Stomach (tissue), 7 donors: ENCODE measurements around a stretch of chr2.

- PRO-cap = unidirectional peak, minus-strand start at chr2:9112532
- RAMPAGE, long total RNA, 5 experiments = no peak in any of the 5 experiments
- RRBS = 21% methylated on average over 7 of the region's 23 CpGs
Observed at GRCh38 chr2:9112099-9112825, 94.3 kb upstream of the ASAP2 start.

DNA sequence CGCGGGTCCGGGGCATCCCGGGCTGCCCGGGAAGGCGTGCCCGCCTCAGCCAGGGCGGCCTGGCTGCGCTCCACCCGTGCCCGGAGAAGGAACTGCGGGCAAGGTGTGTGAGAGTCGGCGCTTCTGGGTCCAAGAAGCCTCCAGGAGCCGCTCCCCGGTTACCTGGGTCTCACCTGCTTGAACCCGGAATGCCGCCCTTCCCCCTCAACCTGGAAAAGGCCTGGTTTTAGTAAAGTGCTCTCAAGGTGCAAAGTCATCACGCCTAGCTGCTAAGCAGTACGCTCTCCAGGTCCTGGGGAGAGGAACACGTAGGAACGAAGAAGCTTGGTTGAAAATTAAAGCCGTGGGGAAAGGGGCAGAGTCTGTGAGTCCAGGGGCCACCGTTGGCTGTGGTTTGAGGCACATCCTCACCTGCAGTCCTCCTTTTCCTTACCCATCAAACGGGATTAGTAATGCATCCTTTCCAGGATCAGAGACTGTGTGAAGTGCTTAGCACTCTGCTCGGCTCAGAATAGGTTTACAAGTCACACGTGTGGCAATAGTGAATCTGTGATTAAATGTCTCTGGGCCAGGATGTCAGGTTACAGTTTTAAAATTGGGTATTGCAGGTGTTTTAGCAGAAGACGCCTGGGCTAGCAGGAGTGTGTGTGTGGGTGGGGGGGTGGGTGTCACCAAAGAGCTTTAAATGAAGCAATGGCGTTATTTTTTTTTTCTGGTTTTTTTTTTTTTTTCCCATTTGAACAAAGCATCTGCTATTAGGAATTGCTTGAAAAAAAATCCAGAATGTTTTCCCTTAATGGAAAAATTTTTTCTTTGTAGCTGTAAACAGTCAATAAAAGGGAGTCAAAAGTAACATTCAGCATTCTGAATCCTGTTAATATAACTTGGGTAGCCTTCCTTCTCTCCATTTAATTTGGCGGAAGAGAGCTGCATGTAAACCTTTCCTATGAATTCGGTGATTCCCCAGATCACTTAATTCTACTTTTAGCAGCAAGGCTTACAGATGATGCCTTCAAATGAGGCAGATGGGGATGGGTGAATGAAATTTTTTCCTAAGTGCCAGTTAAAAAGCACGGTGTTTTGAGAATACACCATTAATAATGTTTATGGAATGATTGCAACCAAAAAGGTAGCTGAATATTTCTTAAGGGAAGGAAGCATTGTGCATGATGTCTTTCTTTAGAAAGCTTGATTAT is 1.5 kb downstream of the ASAP2 start:
- PRO-cap = unidirectional peak, plus-strand start at position 91 of the sequence; unidirectional peak, minus-strand start at position 513 of the sequence
- RAMPAGE, long total RNA, 5 experiments = no peak in any of the 5 experiments
- RRBS = 2% methylated on average over 14 of the region's 32 CpGs

GRCh38 chr2:9238862-9239155 is 32.2 kb downstream of the ASAP2 start:
- PRO-cap = no peak
- RAMPAGE, long total RNA, 5 experiments = no peak in any of the 5 experiments
- RRBS = no CpG with 5 or more reads among the region's 6 CpGs

- PRO-cap = no peak
- RAMPAGE, long total RNA, 5 experiments = no peak in any of the 5 experiments
- RRBS = no CpG with 5 or more reads among the region's 8 CpGs
Observed at GRCh38 chr2:9258959-9259306, 52.3 kb downstream of the ASAP2 start.

GRCh38 chr2:9318751-9319736 is 104.3 kb downstream of the ITGB1BP1 start:
- PRO-cap = no peak
- RAMPAGE, long total RNA, 5 experiments = start-site peak on the plus strand in 3 of 5 experiments, at chr2:9319081-9319730 at its widest, 10 to 20 reads per replicate
- RRBS = no CpG with 5 or more reads among the region's 33 CpGs

DNA sequence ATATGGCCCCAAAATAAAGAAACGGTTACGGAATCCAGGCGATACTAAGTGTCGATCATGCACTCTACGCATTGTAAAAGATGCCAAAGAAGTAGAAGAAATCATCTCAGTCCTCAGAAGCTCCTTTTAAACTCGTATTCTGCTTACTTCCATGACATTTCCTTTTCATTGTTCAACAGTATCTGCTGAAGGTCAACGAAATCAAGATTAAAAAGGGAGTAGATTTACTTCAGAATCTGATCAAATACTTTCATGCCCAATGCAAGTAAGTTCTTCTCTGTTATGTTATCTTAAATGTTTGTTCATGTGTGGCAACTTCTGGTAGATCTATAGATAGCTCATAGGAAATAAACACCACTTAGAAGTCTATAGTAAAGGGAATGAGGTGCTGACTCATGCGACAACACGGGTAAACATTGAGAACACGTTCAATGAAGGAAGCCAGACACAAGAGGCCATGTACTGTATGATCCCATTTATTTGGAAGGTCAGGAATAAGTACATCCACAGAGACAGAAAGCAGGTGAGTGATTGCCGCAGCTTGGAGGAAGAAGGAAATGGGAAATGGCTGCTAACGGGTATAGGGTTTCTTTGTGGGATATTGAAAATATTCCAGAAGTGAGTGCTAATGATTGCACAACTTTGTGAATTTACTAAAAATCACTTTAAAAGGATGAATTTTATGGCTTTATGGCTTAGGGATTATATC is 95.5 kb downstream of the ITGB1BP1 start:
- PRO-cap = no peak
- RAMPAGE, long total RNA, 5 experiments = no peak in any of the 5 experiments
- RRBS = no CpG with 5 or more reads among the region's 12 CpGs

DNA sequence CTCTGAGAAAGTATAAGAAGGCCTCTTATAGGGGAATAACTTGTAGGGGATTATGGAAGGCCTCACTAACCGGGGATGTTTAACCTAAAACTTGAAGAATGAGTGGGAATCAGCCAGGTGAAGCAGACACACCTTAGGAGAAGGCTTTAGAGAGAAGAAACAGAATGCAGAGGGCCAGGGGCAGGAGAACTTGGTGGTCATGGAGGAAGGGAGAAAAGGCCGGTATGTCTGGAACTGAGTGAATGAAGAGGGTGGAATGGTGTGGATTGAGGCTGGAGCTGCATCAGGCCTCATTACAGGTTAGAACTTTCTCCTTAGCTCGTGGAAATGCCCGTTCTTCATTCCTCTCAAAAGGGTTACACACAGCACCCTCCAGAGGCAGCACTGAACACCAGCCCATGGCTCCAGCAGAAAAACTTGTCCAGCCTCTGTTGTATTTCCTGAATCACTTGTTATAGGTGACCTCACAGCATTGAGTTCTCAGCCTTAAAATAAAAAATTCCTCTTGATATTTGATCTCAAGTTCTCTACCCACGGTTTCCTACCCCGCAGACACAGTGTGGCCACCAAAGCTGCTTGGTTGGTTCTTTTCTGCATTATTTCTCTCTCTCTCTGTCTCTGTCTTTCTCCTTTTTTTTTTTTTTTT is 89.8 kb downstream of the ITGB1BP1 start:
- PRO-cap = no peak
- RAMPAGE, long total RNA, 5 experiments = no peak in any of the 5 experiments
- RRBS = no CpG with 5 or more reads among the region's 6 CpGs

DNA sequence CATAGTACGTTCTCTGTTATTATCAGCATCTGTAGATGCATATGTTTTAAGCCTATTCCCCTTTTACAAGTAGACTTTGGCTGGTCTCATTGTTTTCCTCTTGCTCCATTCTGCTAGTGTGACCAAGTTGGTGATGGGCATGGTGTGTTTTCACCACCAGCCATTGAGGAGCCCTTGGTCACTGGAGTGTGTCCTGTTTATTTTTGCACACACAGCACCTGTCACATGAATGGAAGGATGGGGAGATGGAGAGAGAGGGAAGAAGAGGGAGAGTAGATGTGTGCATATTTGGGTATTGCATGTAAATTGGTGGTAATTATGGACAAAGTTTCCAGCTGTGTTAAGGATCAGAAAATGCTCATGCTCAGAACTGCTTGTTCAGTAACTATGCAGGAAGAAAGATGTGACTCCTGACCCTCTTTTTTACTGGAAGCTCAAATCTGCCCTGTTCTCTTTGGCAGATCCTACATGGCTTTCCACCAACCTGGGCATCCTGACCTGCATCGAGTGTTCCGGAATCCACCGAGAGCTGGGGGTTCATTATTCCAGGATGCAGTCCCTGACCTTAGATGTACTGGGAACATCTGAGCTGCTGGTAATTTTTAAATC is 64.9 kb downstream of the ITGB1BP1 start:
- PRO-cap = no peak
- RAMPAGE, long total RNA, 5 experiments = start-site peak on the plus strand in 3 of 5 experiments, centred at positions 244 to 549 of the sequence, 20 to 45 reads per replicate
- RRBS = no CpG with 5 or more reads among the region's 4 CpGs

DNA sequence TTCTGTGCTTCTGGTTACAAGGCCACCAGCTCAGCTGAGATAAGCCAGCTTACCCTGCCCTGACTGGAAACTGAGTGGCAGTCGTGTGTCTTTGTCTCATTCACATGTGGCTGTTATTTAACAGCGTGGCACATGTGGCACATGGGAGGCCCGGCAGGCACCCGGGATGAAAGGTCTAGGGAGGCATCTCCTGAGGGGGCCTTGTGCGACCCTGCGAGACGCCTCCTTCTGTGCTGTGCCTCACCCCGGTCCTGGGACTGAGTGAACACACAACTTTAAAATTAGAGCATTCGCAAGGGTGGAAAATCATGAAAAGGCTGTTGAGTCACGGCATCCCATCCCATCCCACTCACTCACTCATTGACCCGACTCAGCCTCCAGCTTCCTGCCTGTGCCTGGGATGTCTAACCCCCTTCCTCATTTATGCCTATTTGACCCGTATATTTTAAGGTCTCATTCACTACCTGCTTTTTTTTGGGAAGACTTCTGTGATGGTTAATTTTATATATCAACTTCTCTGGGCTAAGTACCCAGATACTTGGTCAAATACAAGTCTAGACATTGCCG is 7.5 kb downstream of the ITGB1BP1 start:
- PRO-cap = no peak
- RAMPAGE, long total RNA, 5 experiments = no peak in any of the 5 experiments
- RRBS = 87% methylated on average over 4 of the region's 13 CpGs

DNA sequence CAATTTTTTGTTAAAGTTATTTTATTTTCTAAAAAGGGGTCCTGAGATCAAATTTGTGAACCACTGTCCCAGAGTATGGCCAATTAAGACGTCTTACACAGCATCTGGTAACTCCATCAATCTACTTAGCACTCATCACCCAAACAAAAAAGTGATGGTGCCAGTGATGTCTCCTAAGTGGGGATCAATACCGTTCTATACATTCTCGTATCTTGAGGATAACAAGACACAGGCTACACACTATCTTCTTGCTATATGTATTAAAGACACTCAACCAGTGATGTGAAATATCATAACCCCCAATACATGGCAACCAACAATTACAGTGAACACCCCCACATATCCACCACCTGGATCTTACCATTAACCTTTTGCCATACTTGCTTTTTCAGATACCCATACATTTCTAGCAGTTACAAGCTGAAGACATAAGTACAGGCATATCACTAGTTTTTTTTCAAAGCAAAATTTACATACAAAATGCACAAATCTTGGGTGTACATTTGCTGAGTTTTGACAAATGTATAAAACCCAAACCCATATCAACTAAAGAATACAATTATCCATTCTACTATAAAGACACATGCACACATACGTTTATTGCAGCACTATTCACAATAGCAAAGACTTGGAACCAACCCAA is 9.5 kb downstream of the YWHAQ start:
- PRO-cap = no peak
- RAMPAGE, long total RNA, 5 experiments = no peak in any of the 5 experiments
- RRBS = no CpG with 5 or more reads among the region's 4 CpGs

GRCh38 chr2:9667836-9668415 is 37.1 kb upstream of the YWHAQ start:
- PRO-cap = no peak
- RAMPAGE, long total RNA, 5 experiments = no peak in any of the 5 experiments
- RRBS = 87% methylated on average over 1 of the region's 11 CpGs

GRCh38 chr2:9738458-9738780 is 104.9 kb upstream of the TAF1B start:
- PRO-cap = no peak
- RAMPAGE, long total RNA, 5 experiments = no peak in any of the 5 experiments
- RRBS = no CpG with 5 or more reads among the region's 6 CpGs

DNA sequence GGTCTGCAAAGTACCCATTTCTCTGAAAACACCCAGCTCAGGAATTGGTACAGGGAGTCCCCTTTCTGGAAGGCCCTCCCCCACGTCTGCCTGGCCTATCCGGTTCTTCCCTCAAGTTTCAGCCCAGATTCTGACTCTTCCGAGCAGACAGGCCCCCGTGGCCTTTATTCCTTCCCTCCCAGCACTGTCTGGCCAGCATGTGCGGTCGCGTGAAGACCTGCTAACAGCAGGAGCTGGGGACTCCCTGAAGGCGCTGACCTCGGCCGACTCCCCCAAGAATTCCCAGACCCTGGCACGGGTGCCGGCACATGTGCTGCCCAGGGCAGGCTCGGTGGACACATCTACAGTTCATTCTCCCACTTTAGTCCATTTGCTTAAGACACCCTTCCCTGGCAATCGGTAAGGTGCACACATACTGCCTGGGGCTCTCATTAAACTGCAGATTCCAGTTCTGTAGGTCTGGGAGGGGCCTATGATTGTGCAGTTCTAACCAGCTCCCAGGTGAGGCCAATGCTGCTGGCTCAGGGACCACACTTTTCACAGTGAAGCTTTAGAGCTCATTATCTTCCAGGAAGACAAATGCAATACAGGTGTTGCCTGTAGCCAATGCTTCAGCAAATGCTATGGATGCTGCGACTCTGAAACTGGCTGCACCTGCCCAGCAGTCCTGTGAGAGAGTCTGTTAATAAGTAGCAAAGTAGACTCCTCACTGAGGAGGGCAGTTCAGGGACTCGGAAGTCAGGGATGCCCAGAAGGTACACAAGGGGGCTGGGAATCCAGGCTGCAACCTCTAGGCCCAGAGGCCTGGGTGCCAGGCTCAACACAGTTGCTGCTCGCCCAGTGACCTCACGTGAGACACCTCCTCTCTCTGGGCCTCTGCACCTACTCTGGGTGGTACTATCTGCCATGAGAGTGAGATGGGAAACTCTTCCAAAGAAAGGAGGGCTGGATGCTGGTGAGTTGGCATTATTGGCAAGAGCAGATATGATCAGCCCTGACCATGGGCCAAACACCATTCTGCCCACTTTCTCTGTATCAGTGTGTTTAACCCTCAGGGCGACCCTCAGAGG is 45.3 kb upstream of the TAF1B start:
- PRO-cap = no peak
- RAMPAGE, long total RNA, 5 experiments = no peak in any of the 5 experiments
- RRBS = no CpG with 5 or more reads among the region's 19 CpGs

DNA sequence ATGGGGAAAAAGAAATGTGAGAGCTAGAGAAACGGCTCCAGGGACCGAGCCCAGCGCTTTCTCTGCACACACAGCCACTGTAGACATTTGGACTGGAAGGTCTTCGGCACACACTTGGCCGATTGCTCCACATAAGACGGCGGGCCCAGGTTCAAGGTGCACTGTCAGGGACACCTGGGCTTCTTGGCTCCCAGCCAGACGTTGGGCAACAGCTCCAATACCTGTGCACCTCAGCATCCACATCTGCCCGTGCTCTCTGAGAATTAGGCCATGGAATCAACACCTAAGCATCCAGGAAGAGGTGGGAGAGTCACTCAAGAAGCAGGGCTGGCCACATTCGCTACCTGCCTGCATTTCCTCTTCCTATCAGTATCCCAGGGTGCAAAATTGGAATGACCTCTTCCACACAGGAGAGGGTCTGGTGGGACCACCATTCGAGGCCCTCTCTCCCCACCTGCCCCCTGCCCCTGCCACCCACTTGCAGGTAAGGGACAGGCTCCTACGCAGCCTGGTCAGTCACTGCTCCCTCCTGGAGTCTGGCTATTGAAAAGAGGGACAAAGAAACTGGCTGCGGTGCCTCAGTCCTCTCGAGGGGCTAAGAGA is 40.1 kb upstream of the TAF1B start:
- PRO-cap = no peak
- RAMPAGE, long total RNA, 5 experiments = no peak in any of the 5 experiments
- RRBS = no CpG with 5 or more reads among the region's 14 CpGs

GRCh38 chr2:9819933-9820533 is 23.2 kb upstream of the TAF1B start:
- PRO-cap = no peak
- RAMPAGE, long total RNA, 5 experiments = no peak in any of the 5 experiments
- RRBS = no CpG with 5 or more reads among the region's 18 CpGs

DNA sequence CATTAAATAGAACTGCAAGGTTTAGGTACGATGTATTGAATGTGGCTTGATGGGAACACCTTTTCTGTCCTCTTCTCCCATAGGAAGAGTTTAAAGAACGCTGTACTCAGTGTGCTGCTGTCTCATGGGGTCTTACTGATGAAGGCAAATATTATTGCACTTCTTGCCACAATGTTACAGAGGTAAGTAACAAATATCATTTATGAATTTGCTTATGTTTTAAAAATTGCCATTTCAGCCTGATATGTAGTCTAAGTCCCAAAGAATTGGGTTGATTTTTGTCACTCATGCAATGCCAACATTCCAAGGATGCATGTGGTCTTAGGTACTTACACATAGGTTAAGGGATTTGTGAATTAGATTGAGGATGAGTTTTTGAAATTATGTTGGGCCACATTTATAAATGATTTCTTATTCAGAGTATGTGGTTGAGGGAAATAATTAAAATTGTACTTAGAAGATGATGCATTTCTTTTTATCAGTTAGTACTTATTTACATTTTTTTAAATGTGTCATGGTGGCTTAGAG is 1.9 kb downstream of the TAF1B start:
- PRO-cap = no peak
- RAMPAGE, long total RNA, 5 experiments = no peak in any of the 5 experiments
- RRBS = no CpG with 5 or more reads among the region's 2 CpGs

DNA sequence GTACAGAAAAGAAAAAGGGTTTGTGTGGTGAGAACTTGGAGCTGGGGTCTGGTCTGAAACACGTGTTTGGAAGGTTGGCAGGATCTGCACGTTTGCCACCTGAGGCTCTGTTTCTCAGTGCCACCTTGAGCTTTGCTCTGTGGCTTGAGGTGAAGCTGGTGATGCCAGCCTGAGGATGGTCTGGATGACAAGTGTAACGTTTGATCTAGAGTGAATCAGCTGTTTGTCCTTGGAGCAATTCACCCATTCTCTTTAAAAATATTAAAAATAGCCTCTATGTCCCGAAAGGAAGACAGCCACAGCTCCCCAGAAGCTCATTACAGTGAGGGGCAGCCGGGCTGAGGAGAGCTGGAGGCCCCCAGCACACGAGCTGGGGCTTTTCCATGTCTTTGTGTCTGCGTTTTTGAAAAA is 45.4 kb upstream of the KLF11 start:
- PRO-cap = no peak
- RAMPAGE, long total RNA, 5 experiments = no peak in any of the 5 experiments
- RRBS = no CpG with 5 or more reads among the region's 7 CpGs

DNA sequence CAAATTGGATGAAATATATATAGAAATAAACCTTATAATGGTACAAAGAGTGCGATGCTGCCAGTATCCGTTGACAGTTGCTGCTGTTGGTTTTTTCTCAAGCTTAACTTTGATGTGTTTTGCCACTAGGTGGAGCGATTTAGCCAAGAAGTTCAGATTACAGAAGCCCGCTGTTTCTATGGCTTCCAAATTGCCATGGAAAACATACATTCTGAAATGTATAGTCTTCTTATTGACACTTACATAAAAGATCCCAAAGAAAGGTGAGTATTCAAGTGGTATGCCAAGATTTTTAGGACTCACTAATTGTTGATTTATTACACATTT is 2.0 kb downstream of the RRM2 start:
- PRO-cap = no peak
- RAMPAGE, long total RNA, 5 experiments = start-site peak on the plus strand in 3 of 5 experiments, centred at positions 195 to 226 of the sequence, 5 to 13 reads per replicate
- RRBS = no CpG with 5 or more reads among the region's 4 CpGs

GRCh38 chr2:10225918-10226501 is 76.7 kb upstream of the HPCAL1 start:
- PRO-cap = no peak
- RAMPAGE, long total RNA, 5 experiments = no peak in any of the 5 experiments
- RRBS = no CpG with 5 or more reads among the region's 14 CpGs

DNA sequence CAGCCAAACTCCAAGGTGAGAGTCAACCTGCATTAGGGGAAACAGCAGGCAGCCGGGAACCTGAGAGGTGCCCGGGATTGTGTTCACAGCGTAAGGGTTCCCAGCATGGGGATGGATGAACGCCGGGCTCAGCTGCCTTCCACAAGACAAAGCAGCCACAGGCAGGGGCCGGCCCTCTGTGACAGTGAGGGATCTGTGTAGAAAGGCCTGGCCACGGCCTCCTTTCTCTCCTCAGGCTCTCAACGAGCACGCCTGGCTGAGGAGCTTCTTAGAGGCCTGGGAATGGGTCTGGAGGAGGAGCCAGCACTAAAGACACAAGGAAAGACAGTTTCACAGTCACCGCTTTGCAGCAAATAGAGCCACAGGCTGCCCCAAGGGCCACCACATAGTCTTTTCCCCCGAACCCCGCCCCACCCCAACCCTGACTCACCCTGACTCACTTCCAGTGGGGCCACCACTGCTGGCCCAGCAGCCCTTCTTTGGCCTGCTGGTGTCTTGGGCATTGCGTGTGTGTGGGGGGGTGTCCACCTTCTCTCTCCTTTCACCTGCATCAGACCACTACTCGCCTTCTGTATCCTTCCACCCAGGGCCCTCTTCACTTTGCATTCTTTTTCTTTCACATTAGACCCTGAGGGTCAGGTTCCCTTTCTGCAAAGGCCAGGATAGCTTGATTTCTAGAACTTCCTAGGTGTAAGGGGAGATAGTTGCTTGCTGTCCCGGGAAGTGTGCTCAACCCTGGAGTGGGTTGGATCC is 19.5 kb upstream of the HPCAL1 start:
- PRO-cap = no peak
- RAMPAGE, long total RNA, 5 experiments = no peak in any of the 5 experiments
- RRBS = 94% methylated on average over 3 of the region's 15 CpGs